Airway epithelial cell (primary cell): ENCODE measurements around a stretch of chr1.

DNA sequence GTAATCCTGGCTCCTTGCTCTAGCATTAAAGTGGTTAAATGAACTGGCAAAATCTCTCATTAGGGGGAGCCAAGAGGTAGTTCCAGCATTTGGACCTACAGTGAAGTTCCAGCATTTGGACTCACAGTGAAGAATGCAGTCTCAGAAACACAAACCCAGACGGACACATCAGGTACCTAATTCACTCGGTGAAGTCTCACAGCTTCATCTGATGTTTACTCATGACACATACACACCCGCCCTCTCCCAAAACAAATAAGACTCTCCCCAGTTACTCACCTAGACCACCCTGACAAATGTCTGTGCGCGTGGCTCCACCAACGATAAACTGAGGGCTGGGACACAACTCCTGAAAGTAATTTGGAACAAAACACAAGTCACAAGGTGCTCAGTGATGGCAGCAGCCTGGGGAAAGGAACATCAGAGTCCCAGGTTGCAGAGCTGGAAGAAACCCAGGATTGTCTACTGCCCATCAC, 11.4 kb downstream of the CAPN8 start:
- RAMPAGE, long total RNA: no peak

GRCh38 chr1:223774690-223775198, 62.4 kb downstream of the CAPN2 start:
- RAMPAGE, long total RNA: no peak

GRCh38 chr1:223778221-223779187, 66.2 kb downstream of the CAPN2 start:
- RAMPAGE, long total RNA: no peak

DNA sequence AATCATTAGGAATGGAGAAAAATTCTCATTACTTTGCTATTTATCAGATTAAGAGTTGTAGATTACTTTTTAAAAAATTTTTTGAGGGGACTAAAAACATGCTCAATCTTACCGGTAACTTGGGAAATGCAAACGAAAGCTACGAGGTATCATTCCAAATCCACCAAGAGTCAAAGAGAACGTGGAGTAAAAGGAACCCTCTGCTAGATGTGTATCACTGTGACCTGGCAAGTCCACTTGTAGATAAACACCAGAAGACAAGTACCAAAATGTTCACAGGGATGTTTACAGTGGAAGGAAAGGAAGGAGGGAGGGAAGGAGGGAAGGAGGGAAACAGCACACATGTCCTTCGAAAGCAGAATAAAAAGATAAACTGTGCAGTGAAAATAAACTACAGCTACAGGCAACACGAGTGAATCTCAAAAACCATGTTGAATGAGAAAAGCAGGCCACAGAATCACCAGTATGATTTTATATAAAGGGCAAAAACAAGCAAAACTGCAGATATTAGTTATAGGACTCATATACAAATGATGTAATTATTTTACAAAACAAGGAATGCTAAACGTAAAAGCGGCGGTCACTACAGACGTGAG, 60.0 kb downstream of the TP53BP2 start:
- RAMPAGE, long total RNA: no peak

- RAMPAGE, long total RNA: no peak
Observed at GRCh38 chr1:223795465-223796692, 49.9 kb downstream of the TP53BP2 start.

GRCh38 chr1:223820371-223821090, 25.2 kb downstream of the TP53BP2 start:
- RAMPAGE, long total RNA: no peak

DNA sequence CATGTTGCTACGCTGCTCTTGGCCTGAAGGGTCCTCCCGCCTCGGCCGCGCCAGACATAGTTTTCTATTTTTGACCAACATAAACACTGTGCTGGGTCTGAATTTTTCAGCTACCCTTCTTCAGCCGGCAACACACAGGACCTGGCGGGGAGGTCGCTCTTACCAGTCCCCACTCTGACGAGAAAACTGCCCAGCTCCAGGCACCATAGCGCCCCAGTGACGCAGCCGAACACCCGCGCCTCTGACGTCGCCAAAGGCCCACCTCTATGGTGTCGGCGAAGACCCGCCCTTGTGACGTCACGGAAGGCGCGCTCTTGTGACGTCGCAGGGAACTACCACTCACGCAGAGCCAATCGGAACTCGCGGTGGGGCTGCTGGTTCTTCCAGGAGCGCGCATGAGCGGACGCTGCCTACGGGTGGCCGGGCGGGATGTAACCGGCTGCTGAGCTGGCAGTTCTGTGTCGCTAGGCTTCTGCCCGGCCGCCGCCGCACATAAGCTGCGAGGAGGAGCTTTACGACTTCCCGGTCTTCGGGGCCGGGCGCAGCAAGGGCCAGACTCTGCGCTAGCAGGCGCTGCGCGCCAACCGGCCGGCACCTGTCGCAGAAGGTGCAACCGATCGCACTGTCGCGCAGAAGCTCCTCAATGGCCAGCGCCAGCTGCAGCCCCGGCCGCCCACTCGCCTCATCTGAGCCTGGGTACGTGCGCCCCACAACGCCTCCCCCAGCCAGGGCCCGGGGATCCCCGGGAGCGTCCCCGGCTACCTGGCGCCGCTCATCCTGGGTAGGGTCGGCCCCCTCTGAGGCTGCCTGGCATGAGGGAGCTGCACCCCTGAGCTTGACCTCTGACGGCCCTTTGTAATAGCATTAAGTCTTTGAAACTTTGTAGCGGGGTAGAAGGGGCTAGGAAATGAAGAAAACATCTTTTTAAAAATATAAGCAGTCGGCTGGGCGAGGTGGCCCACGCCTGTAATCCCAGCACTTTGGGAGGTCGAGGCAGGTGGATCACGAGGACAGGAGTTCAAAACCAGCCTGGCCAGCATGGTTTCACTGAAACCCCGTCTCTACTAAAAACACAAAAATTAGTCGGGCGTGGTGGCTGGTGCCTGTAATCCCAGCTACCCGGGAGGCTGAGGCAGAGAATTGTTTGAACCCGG, 121.2 kb upstream of the FBXO28 start:
- RAMPAGE, long total RNA: no peak

- RAMPAGE, long total RNA: no peak
Observed at GRCh38 chr1:224196777-224197788, 14.0 kb downstream of the DEGS1 start.

GRCh38 chr1:224203085-224203762, 20.2 kb downstream of the DEGS1 start:
- RAMPAGE, long total RNA: no peak

- RAMPAGE, long total RNA: no peak
Observed at GRCh38 chr1:224407996-224409043, 26.3 kb downstream of the WDR26 start.

GRCh38 chr1:224512592-224513180, 78.1 kb upstream of the WDR26 start:
- RAMPAGE, long total RNA: no peak

DNA sequence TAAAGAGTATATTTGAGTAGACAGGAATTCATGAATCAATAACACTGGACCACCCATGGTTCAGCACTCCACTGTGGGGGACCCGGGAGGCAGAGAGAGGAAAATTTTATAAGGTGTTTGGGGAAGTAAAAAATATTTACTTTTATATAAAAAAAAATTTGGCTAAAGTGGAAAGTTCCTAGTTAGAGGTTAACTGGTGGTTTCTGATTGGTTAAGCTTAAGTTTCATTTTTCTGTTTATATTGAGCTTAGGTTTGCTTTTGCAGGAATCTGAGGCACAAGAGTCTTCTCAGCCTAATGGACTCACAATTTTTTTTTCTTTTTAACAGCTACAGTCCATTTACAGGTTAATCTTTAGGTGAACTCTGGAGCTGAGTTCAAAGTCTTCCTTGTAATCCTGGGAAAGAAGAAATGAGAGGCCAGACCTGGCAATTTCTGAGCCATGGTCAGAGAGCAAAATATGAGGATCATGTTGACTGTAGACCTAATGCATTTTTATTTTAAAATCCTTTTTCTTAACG, 55.5 kb upstream of the DNAH14 start:
- RAMPAGE, long total RNA: no peak

DNA sequence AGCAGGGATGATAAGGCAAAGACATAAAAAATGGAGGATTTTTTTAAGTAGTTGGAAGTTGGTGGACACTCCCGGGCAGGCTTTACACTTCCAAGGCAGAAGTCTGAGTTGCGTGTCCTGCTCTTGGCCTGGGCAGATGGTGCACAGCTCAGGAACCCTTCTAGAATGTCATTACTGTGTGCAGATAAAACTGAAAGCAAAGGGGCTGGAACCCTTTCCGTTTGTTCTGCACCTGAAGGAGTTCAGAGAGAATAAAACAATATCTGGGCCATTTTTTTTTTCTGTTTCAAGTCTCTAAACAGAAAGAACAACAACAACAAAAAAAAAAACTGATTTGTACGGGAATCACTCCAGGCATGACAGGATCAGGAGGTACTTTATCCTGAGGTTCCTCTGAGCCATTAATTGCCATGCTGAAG, 14.0 kb upstream of the LBR start:
- RAMPAGE, long total RNA: no peak

DNA sequence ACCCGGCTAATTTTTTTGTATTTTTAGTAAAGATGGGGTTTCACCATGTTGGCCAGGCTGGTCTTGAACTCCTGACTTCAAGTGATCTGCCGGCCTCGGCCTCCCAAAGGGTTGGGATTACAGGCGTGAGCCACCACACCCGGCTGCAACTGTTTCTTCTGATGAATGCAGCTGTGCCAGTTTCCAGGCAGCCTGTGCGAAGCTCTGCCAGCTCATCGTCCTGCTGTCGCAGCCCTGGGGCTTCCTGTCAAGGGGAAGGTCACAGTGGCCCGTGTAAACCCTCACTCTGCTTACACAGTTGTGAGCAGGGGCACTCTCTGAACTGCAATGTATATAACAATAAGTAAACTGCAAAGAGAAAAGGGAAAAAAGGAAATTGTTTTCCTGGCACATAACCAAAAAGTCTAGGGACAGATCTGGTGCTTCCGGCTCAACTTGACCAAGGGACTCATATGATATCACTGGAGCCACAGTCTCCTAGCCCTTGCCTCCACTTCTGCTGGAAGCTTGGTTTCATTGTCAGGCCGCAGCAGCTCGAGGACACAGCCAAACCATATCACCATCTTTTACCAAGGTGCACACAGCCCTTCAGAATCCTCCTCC, 22.7 kb upstream of the LBR start:
- RAMPAGE, long total RNA: no peak

DNA sequence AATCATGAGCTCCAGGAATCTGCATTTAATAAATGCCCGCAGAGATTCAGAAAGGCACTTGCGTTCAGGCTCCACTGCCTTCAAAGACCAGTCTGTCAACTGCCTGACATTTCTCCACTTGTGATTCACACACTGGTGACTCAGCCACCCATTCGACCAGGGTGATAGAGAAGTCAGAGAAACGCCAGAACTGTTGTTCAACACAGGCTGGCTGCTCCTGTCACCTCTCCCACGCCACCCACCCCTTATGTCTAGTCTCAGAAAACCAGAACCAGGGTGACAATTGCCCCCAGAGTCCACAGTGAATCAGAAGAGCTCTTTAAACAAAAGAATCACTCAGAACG, 26.9 kb upstream of the LBR start:
- RAMPAGE, long total RNA: no peak

DNA sequence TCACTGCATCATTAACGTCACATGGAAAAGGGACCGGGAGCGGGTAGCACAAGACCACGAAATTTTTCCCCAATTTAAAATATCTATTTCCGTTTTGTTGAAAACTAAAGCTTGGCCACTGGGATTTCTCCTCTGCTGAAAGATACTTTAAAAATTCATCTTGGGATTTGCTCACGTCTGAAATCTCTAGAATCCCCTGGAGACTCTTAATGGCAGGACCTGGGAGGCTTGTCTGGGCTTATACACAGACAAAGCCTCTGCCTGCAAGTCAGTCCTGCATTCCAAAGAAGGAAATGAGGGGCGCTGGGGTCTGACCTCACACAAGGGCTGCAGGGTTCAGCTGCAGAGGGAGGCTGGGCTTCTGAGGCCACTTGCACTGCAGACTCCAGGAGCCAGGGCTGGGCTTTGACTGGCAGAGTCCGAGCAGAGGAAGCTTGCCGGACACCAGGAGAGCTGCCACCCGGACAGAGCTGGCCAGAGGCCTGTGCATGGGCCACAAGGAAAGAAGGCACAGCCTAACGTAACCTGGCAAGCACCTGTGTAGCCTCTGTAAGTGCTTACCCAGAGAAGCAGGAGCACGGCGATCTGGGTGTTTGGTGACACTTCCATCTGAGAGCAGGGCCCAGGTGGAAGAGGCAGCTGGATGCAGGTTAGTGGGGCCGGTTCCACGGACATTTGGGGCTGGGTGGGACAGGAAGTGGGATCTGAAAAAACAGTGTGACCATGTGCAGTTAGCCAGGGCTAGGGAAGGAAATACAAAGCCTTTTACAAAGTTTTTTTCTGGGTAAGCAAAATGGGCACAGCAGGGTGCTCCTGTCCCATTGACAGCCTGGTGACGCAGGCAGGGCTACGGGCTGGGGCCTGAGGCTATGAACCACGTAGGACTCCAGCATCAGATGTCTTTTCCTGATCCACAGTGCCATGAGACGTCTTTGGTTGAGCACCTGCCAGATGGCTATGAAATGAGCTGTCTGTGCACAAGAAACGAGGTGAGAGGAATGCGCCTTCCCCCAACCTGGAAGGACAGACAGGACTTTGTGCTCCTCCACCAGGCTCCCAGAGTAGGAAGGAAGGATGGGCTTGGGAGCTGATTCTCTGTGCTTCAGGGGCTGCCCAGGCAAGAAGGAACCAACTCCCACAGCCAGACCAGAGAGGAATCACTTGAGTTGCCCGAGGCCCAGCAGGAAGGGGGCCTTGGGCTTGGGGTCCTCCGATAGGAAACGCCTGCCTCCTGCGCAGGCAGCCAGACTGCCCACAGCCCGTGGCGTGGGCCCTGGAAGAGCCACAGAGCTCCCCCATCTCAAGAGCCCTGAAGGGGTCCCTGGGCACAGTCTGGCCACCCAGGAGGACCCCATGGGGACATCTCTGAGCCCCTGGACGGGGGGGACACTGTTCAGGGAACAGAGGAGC, 37.3 kb upstream of the LBR start:
- RAMPAGE, long total RNA: no peak

GRCh38 chr1:225524562-225524951, 96.7 kb upstream of the LBR start:
- RAMPAGE, long total RNA: no peak

DNA sequence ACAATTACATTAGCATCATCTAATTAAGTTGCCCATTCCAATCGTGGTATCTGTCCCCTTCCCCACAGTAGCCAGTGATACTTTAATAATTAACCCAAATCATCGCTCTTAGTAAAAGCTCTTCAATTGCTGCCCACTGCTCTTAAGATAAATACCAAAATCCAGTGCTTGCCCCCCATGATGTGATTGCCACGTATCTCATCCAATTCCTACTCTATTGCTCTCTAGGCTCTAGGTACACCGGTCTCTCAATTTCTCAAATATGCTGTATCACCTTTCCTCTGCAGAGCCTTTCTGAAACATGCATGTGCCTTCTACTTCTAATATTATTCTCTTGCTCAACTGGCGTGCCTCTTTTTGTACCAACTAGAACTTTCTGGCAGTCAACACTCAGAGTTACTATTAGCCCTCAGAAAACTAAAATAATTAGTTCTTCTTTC, 111.7 kb upstream of the LBR start:
- RAMPAGE, long total RNA: no peak

GRCh38 chr1:225549838-225550815, 102.8 kb downstream of the ENAH start:
- RAMPAGE, long total RNA: no peak

DNA sequence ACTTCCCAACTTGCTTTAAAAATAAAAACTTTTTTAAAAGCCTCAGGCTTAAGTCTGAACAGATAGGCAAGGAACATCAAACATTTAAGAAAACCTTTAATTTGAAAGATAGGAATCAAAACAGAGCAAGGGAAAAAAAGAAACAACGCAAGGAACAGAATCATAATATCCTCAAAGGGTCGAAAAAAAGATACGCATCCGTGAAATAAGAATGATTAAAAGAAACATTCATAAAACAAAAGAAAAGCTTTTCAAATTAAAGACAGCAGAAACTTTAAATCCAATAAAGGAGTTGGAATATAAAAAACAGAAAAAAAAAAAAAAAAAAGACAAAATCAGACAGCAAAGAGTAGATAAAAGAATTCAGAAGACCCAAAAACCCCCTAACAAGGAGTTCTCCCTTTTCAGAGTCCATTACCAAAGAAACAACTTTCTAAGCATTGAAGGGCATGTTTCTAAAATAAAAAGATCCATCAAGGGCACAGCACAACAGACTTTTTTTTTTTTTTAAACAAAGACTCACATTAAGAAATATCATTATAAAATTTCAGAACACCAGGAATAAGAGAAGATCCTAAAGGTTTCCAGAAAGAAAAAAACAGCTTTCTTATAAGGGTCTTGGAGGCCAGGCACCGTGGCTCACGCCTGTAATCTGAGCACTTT, 44.9 kb downstream of the ENAH start:
- RAMPAGE, long total RNA: no peak